ENCODE data around the gene HMG20A.

- RRBS, result no CpG with 5 or more reads among the region's 10 CpGs
Measured at GRCh38 chr15:75901831-75902542, 1.7 kb upstream of the FBXO22 start.

DNA sequence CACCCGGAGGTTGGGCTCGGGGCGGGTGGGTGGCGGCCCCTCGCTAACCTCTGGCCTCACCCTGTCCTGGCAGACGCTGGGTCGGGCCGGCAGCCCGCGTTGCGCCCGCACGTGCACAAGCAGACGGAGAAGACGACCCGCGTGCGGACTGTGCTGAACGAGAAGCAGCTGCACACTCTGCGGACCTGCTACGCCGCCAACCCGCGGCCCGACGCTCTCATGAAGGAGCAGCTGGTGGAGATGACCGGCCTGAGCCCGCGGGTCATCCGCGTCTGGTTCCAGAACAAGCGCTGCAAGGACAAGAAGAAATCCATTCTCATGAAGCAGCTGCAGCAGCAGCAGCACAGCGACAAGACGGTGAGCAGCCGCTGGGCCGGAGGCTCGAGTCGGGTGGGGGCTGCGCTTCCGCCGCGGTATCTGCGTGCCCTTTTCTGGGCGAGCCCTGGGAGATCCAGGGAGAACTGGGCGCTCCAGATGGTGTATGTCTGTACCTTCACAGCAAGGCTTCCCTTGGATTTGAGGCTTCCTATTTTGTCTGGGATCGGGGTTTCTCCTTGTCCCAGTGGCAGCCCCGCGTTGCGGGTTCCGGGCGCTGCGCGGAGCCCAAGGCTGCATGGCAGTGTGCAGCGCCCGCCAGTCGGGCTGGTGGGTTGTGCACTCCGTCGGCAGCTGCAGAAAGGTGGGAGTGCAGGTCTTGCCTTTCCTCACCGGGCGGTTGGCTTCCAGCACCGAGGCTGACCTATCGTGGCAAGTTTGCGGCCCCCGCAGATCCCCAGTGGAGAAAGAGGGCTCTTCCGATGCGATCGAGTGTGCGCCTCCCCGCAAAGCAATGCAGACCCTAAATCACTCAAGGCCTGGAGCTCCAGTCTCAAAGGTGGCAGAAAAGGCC is 3.9 kb downstream of the ISL2 start:
- RRBS, result 3% methylated on average over 7 of the region's 69 CpGs

- RRBS, result 34% methylated on average over 26 of the region's 52 CpGs
Measured at GRCh38 chr15:76346974-76347603, 10.5 kb downstream of the ISL2 start.

- RRBS, result no CpG with 5 or more reads among the region's 10 CpGs
Measured at GRCh38 chr15:76724724-76725241, 180.4 kb downstream of the SCAPER start.

DNA sequence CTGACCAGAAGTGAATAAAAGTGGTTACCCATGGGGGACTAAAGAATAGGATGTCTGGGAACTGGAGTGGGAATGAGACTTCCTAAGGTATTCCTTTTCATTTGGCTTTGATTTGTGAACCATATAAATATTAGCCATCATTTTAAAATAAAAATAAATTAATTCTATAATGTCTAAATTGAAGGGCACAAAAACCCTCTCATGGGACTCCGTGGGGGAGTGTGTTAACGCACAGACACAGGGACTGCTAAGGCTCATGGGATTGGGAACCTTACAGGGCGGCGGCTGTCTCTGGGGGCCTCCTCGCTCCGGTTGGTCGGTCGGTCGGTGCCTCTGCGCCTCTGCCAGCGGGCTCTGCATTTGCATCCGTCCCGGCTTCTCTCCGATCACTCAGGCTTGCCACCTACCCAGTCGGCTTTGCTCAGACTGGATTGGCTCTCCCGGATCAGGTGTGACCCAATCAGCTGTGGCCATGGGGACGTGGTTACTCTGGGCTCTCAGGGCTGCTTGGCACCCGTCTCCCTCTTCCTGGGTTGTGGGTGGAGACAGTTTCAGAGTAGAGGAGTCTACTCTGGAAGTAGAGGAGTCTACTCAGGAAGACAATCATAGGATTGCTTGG is 12.8 kb upstream of the TSPAN3 start:
- RRBS, result 7% methylated on average over 11 of the region's 18 CpGs

GRCh38 chr15:77285086-77285910 is 134.6 kb downstream of the PEAK1 start:
- RRBS, result no CpG with 5 or more reads among the region's 9 CpGs

DNA sequence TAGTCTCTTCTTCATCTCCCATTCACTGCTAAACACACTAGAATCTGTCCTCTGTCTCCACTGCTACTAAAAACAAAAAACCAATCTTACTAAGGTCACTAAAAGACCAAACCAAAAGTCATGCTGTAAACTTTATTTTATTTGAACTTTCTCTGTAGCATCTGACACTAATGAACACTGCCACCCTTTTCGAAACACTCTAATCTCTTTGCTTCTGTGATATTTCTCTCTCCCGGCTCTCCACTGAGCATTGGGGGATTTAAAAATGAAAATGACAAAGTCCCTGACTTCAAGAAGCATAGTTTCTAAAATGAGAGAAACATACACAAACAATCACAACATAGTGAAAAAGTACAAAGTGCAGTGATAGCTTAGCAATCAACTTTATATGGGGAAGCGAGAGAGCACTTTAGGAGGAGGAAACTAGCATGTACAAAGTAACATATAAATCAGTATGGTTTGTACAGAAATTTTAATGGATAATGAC is 61.5 kb downstream of the PEAK1 start:
- RRBS, result no CpG with 5 or more reads among the region's 3 CpGs

GRCh38 chr15:77414110-77414520 is 5.8 kb downstream of the PEAK1 start:
- RRBS, result no CpG with 5 or more reads among the region's 2 CpGs

GRCh38 chr15:77415419-77416800 is 4.0 kb downstream of the PEAK1 start:
- RRBS, result no CpG with 5 or more reads among the region's 7 CpGs

- RRBS, result no CpG with 5 or more reads among the region's 16 CpGs
Measured at GRCh38 chr15:77420853-77421404, at the start of gene HMG20A. TSS of gene HMG20A (plus strand) at chr15:77420888.

DNA sequence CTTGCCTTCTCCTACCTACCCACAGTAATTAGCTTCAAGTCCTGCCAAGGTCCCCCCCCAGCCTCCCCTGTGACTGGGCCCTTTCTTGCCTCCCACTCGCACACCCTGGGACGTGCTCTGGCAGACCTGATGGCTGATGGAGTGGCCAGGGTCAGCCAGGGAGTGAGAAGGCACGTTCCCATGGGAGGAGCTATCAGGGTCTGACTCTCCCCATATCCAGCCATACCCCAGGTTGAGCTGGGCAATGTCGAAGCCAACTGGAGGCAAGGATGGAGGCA is 136.6 kb upstream of the LINGO1 start:
- RRBS, result no CpG with 5 or more reads among the region's 4 CpGs

- RRBS, result no CpG with 5 or more reads among the region's 10 CpGs
Measured at GRCh38 chr15:77910359-77910901, 167.1 kb downstream of the TBC1D2B start.

GRCh38 chr15:77987218-77987519 is 90.3 kb downstream of the TBC1D2B start:
- RRBS, result no CpG with 5 or more reads among the region's 7 CpGs

GRCh38 chr15:78043376-78043705 is 34.2 kb downstream of the TBC1D2B start:
- RRBS, result no CpG with 5 or more reads among the region's 5 CpGs

- RRBS, result no CpG with 5 or more reads among the region's 1 CpG
Measured at GRCh38 chr15:78055306-78055716, 22.2 kb downstream of the TBC1D2B start.

DNA sequence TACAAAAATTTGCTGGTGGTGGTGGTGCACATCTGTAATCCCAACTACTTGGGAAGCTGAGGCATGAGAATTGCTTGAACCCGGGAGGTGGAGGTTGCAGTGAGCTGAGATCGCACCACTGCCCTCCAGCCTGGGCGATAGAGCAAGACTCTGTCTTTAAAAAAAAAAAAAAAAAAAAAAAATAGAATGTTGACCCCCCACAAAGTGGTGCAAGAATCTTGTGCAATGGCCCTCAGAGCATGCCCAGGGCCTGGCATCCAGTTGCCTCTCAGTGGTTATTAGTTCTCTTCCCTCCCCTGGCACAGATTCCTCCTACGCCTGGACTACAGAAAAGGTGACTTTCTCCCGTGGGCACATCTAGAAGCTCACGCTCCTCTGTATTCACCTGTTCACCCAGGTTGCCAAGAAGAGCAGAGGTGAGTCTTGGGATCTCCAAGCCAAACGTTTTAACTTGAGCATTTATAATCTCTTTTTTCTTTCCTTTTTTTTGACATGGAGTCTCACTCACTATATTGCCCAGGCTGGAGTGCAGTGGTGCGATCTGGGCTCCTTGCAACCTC is 36.7 kb downstream of the ACSBG1 start:
- RRBS, result no CpG with 5 or more reads among the region's 8 CpGs

DNA sequence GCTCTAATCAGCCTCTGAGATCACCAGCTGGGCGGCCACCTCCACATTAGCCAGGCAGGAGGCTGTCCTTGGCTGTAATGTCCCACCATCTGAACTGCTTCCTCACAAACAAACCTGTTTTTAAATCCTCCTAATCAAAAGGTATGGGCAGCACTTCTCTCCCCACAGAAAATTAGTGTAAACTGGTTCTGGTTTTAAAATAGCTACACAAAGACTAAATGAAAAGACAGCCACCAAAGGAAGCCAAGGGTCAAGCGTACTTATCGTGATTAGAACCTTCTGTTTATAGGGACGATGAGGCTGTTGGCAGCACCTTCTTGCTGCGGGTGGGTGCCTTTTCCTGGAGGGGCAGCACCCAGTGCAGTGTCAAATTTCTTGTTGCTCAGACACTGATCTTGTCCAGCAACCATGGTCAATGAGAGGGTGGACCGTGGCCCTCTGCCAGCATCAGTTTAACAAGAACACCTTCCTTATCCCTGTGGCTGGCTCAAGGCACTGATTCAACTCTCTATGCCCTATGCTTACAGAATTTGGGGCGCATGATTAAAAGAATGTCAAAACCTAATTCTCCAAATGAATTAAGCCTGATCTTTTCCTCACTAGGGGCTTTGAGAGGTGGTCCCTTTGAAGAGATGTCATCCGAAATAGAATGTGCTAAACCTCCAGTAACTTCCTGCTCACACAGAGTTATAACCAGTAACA is 24.4 kb downstream of the ACSBG1 start:
- RRBS, result no CpG with 5 or more reads among the region's 8 CpGs

DNA sequence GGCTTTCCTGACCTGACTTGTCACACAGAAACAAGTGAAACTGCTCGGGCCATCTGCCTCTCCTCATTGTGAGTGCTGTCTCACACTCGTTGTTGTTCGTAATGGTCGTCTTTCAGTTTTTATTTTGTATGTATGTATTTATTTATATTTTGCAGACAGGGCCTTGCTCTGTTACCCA is 24.0 kb downstream of the ACSBG1 start:
- RRBS, result no CpG with 5 or more reads among the region's 4 CpGs

DNA sequence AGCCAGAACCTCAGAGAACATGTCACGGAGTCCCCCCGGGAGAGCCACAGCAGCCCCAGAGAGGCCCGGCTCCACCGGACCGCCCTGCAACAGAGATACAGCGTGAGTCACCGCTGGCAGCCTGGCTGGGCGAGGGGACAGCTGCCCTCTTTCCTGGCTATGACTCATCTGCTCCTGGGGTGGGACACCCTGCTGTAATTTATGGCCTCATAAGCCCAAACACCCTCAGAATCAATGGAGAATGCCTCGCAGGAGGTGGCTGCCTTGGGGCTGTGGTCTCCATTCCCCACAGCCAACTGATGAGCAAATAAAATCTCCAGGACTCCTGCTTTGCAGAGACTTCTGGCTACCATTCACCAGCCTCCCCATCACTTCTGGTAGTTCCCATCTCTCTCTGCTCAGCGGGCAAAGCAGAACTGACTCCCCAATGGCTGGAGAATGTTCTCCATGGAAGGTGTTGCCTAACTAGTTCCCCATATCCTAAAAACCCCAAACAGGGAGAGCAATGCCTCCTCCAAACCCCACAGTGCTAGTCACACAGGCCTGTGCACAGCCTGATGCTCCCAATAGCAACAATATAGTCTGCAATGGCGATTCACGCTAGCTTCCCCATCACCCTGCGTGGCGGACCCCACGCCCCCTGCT is 21.6 kb downstream of the ACSBG1 start:
- RRBS, result no CpG with 5 or more reads among the region's 15 CpGs

GRCh38 chr15:78213288-78213596 is 21.1 kb downstream of the ACSBG1 start:
- RRBS, result no CpG with 5 or more reads among the region's 4 CpGs